ENCODE measurements around a stretch of chr10.

- PRO-cap, 3 experiments, result no peak in any of the 3 experiments
- RAMPAGE, long total RNA, result no peak
- RRBS, 2 experiments, result no CpG with 5 or more reads among the region's 1 CpG
Observed at GRCh38 chr10:11517206-11517760, 94.2 kb downstream of the USP6NL start.

- PRO-cap, 3 experiments, result no peak in any of the 3 experiments
- RAMPAGE, long total RNA, result no peak
- RRBS, 2 experiments, result no CpG with 5 or more reads among the region's 11 CpGs
Observed at GRCh38 chr10:11538817-11539983, 72.2 kb downstream of the USP6NL start.

DNA sequence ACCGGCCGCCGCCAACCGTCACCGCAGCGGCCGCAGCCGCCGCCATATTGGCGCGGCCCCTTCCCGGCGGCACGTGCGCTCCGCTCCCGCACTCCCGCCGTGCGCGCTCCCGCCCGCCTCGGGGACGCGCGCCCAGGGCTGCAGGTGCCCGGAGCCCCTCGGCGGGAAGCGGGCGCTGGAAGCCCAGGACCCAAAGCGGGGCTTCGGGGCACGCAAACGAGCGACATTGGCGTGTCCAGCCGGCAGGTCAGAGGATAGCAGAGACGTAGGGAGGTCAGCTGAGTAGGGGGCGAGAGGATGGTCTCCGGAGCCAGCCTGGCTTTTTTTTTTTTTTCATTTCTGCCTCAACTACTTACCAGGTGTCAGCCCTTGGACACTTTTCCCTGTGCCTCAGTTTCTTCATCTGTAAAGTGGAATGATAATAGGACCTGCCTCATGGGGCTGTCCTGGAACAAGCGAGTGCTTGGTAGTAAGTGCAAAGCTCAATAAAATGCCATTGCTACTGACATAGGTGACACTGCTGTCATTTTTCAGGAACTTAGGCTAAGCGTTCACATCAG, 352 bp upstream of the USP6NL start:
- PRO-cap, 3 experiments, result peak in 3 of 3 experiments; most common plus-strand start position 47 of the sequence (in 1); most common minus-strand start position 46 of the sequence (in 1)
- RAMPAGE, long total RNA, result no peak
- RRBS, 2 experiments, result 1 to 2% methylated on average over 32 to 36 of the region's 44 CpGs

- PRO-cap, 3 experiments, result no peak in any of the 3 experiments
- RAMPAGE, long total RNA, result no peak
- RRBS, 2 experiments, result no CpG with 5 or more reads among the region's 9 CpGs
Observed at GRCh38 chr10:11631831-11632593, 20.6 kb upstream of the USP6NL start.

DNA sequence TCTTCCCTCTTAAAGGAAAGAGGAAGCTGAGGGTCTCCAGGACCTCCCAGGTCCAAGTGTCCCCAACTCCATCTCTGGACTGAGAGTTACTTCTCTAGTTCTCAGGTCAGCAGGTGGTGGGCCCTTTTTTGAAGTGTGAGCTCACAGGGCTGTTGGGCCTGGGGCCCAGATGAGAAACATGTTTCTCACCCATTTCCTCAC, 38.0 kb upstream of the USP6NL start:
- PRO-cap, 3 experiments, result no peak in any of the 3 experiments
- RAMPAGE, long total RNA, result no peak

DNA sequence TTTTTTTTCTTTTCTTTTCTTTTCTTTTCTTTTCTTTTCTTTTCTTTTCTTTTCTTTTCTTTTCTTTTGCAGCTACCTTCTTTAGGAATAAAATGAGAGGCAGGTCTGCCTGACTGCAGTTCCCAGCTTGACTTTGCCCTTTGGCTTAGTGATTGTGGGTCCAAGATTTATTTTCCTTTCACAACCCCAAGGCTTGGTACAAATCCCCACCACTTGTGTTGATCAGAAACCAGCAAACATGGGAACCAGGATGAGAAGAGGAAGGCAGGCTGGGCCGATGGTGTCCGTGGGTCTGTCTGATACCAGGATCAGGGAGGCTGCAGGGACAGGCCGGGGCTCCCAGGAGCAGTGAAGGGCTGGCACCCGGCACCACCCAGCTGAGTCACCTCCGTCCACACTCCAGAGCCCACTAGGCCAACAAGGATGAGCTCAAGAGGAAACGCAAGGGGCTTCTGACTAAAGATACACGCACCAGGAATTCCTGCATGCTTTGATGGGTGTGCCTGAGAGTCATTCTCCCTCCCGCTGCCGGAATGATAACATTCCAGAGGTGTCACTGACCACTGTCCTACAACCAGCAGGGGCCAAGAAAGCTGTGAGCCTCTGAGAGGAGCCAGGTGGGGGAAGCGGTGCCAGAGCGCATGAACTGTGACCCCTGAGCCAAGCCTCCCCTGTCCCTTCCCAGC, 29.4 kb upstream of the PROSER2 start:
- PRO-cap, 3 experiments, result no peak in any of the 3 experiments
- RAMPAGE, long total RNA, result no peak
- RRBS, 2 experiments, result no CpG with 5 or more reads among the region's 11 CpGs

GRCh38 chr10:11881956-11882457, 58.9 kb downstream of the PROSER2 start:
- PRO-cap, 3 experiments, result no peak in any of the 3 experiments
- RAMPAGE, long total RNA, result no peak
- RRBS, 2 experiments, result no CpG with 5 or more reads among the region's 5 CpGs

- PRO-cap, 3 experiments, result no peak in any of the 3 experiments
- RAMPAGE, long total RNA, result no peak
- RRBS, 2 experiments, result 88 to 90% methylated on average over 16 of the region's 67 CpGs
Observed at GRCh38 chr10:11894012-11894984, 71.1 kb downstream of the PROSER2 start.

DNA sequence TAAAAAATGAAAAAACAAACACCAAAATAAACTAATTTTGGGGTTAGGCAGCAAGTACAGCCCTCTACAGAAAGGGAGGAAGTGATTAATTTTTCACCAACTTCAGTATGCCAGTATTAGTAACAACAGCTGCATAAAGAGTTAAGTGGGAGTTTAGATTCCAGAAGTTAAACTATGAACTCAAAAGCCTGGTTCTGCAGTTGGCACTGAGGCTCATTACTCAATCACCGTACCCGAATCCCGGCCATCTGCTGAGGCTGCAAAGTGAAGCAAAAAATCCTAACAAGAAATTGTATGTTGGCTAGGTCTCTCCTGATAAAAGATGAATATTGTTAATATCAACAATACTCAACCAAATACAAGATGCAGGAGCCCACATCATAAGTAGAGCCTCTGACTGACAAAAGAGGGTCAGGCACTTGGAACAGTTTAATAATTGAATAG, 4.0 kb downstream of the NUDT5 start:
- PRO-cap, 3 experiments, result no peak in any of the 3 experiments
- RAMPAGE, long total RNA, result no peak
- RRBS, 2 experiments, result no CpG with 5 or more reads among the region's 3 CpGs

DNA sequence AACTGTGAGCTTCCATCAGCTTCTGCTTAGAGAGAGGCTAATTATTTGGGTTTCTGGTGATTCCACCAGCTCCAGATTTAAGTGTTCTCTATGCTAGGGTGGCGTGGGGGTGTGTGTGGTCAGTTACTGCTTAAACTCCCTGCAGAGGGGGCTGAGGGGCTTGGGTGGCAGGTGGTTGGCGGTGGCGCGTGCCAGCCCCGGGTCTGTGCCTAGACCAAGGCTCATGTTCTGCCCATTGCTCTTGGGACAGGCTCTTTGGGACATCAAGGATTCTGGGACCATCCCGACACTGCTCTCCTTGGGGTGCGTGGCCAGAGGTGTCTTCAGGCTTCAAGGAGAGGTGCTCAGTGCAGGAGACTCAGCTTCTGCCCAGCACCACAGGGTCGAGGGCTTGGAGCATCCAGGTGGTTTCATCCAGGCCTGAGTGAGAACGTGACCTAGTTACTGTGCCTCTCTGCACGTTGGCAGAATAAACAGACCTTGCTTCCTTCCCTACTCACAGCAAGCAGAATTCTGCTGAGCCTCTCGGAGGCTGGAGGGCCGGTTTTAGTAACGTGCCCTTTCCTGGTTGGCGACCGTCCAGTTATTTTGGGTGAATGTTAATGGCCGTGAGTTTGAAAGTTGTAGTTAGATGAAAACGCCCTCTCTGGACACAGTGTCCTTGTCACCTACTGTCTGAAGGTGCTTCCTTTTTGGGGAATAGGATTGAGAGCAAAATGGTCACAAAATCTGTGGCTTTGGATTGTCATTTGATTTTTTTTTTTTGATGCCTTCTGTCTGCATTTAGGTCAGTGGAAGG, 39.9 kb downstream of the CAMK1D start:
- PRO-cap, 3 experiments, result no peak in any of the 3 experiments
- RAMPAGE, long total RNA, result no peak
- RRBS, 2 experiments, result no CpG with 5 or more reads among the region's 17 CpGs

DNA sequence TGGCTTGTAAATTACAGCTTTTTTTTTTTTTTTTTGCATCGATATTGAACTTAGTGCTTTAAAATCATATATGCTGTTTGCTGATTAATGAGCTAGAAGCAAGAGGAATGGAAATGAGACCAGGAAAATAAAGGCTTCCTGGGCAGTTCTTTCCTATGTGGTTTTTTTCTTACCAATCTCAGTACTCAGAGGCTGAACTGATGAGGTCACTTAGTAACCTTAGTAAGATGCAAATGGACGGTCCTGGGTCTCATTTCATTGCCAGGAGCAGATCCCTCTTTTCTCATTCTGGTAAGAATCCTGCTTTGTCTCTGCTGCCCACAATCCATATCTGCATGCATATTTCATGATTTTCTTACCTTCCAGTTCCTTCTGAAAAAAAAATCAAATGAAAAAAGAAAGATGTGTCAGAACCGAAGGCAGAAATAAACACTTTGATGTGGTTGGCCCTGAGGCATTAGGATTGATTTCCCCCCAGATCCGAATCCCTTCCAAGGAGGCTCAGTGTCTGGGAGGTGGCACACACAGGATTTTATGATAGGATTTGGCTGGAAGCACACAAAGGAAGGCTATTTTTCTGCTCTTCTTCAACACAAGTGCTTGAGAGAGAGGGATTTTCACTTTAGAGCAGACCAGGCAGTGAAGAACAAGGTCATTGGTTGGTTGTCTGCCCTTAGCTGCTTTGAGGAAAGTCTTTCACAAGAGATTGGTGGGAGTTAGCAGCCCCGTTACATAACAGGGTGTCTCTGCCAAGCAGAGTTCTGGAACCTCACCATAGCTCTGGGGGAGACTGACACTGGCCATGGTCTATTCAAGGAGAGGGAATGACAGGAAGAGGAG, 149.9 kb downstream of the CAMK1D start:
- PRO-cap, 3 experiments, result no peak in any of the 3 experiments
- RAMPAGE, long total RNA, result no peak
- RRBS, 2 experiments, result no CpG with 5 or more reads among the region's 5 CpGs

GRCh38 chr10:12531255-12531445, 181.8 kb downstream of the CAMK1D start:
- PRO-cap, 3 experiments, result no peak in any of the 3 experiments
- RAMPAGE, long total RNA, result no peak
- RRBS, 2 experiments, result no CpG with 5 or more reads among the region's 3 CpGs

DNA sequence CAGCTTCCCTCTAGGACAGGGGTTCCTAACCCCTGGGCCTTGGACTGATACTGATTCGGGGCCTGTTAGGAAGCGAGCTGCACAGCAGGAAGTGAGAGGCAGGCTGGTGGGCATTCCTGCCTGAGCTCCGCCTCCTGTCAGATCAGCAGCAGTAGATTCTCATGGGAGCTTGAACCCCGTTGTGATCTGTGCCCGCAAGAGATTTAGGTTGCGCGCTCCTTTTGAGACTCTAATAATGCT, 227.0 kb downstream of the CCDC3 start:
- PRO-cap, 3 experiments, result no peak in any of the 3 experiments
- RAMPAGE, long total RNA, result no peak
- RRBS, 2 experiments, result no CpG with 5 or more reads among the region's 7 CpGs

GRCh38 chr10:12807981-12808441, 193.5 kb downstream of the CCDC3 start:
- PRO-cap, 3 experiments, result no peak in any of the 3 experiments
- RAMPAGE, long total RNA, result no peak
- RRBS, 2 experiments, result 79% methylated on average over 4 of the region's 7 CpGs

DNA sequence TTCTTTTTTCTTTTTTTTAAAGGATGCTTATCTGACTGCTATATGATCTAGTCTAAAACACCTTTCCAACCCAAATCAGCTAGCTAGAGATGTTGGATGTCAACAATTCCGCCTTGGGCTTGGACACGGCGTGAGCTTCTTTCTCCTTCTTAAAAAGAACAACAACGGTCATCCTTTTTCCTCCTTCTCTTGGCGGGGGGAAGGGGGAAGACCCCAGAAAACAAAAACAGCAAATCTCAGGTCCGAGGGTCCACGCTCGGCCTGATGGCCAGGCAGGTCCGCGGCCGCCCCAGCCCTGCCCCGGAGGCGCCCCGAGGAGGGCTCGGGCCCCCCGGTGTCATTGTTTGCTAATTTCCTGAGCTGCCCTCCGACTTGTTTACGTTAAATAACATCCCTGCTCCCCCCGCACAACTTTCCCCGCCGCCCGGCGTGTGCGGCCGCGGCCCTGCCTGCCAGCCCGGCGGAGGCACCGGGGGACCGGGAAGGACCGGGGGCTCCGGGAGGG, 876 bp downstream of the BEND7 start:
- PRO-cap, 3 experiments, result no peak in any of the 3 experiments
- RAMPAGE, long total RNA, result no peak
- RRBS, 2 experiments, result 3 to 4% methylated on average over 6 of the region's 32 CpGs

DNA sequence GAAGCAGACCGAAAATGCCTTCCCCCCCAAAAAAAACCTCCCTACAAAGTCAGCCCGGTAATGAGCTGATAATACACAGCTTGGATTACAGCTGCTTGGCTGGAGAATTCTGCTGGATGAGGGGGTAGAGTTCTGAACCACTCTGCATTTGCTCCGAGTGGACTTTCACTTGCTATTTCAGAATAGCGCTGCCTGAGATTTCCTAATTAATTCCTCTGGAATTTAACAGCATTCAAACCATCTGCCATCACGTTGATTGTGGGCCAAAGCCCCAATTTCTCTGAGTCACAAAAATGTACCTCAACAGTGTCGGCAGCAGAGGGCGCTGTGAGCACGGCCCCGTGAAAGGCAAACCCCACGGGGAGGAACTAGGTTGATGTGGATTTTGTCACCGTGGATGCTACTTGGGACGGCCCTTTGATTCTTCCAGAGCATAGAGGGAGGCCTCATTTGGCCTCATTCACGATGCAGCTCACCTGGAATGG, 73.1 kb downstream of the PRPF18 start:
- PRO-cap, 3 experiments, result no peak in any of the 3 experiments
- RAMPAGE, long total RNA, result no peak
- RRBS, 2 experiments, result no CpG with 5 or more reads among the region's 13 CpGs

GRCh38 chr10:13837375-13837689, 250.6 kb downstream of the PRPF18 start:
- PRO-cap, 3 experiments, result no peak in any of the 3 experiments
- RAMPAGE, long total RNA, result no peak
- RRBS, 2 experiments, result no CpG with 5 or more reads among the region's 2 CpGs

DNA sequence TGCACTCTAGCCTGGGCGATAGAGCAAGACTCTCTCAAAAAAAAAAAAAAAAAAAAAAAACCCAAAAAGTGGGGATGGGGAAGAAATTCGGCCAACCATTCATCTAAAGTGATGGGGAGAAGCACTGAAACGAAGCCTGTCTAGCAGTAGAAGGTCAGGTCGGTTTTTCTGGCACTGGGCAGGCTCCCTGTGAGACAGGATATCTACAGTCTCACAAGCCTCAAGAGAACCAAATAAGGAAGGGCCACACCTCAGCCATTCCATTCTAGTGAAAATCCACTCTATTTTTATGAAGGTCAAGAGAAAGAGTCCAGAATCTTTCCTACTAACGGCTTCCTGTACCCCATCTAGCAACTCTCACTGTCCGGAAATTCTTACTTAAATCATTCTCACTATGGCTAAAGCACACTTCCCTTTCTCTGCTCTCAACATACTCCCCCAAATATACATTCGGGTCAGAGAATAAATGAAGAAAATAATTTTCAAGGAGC, 267.1 kb downstream of the PRPF18 start:
- PRO-cap, 3 experiments, result no peak in any of the 3 experiments
- RAMPAGE, long total RNA, result no peak
- RRBS, 2 experiments, result no CpG with 5 or more reads among the region's 7 CpGs

- PRO-cap, 3 experiments, result no peak in any of the 3 experiments
- RAMPAGE, long total RNA, result no peak
- RRBS, 2 experiments, result 4 to 6% methylated on average over 2 of the region's 10 CpGs
Observed at GRCh38 chr10:13892228-13892576, 305.4 kb downstream of the PRPF18 start.

GRCh38 chr10:14173324-14174085, 157.2 kb downstream of the FRMD4A start:
- PRO-cap, 3 experiments, result peak in 1 of 3 experiments; most common plus-strand start chr10:14173721 (in 1)
- RAMPAGE, long total RNA, result no peak
- RRBS, 2 experiments, result no CpG with 5 or more reads among the region's 19 CpGs

Data from skeletal muscle tissue (tissue), 7 donors.